Thyroid gland (tissue), 7 donors: ENCODE measurements around a stretch of chr7.

- PRO-cap, 2 experiments: no peak in any of the 2 experiments
- RAMPAGE, long total RNA, 5 experiments: no peak in any of the 5 experiments
Observed at GRCh38 chr7:33422062-33422450, 292.7 kb downstream of the BBS9 start.

- PRO-cap, 2 experiments: no peak in any of the 2 experiments
- RAMPAGE, long total RNA, 5 experiments: no peak in any of the 5 experiments
Observed at GRCh38 chr7:34966048-34966587, 71.2 kb downstream of the DPY19L1 start.

DNA sequence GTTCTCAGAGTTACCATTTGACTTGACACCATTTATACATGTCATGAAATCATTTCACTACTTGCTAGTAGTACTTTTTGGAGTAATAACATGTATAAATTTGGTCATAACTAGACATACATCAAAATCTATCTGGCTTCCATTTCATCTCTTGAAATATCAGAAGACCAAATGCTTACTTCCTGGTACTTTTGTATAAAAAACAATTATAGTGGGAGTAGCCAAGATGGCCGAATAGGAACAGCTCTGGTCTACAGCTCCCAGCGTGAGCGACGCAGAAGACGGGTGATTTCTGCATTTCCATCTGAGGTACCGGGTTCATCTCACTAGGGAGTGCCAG lies 55.4 kb upstream of the DPY19L1 start:
- PRO-cap, 2 experiments: no peak in any of the 2 experiments
- RAMPAGE, long total RNA, 5 experiments: no peak in any of the 5 experiments

- PRO-cap, 2 experiments: no peak in any of the 2 experiments
- RAMPAGE, long total RNA, 5 experiments: no peak in any of the 5 experiments
Observed at GRCh38 chr7:35254632-35255106, 769 bp upstream of the TBX20 start.

DNA sequence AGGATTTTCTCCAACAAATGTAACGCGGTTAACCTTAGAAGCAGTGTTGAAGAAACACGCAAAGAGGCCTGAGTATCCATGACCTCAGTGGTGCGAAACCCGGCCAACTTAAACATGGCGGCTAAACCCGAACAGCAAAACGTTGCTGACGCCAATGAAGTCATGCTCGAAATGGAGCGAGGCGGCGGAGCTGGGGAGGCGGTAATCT lies 178 bp upstream of the SEPTIN7 start:
- PRO-cap, 2 experiments: peak in 2 of 2 experiments; most common minus-strand start position 156 of the sequence (in 2)
- RAMPAGE, long total RNA, 5 experiments: no peak in any of the 5 experiments

- PRO-cap, 2 experiments: no peak in any of the 2 experiments
- RAMPAGE, long total RNA, 5 experiments: no peak in any of the 5 experiments
Observed at GRCh38 chr7:36116444-36116927, 36.6 kb upstream of the EEPD1 start.

DNA sequence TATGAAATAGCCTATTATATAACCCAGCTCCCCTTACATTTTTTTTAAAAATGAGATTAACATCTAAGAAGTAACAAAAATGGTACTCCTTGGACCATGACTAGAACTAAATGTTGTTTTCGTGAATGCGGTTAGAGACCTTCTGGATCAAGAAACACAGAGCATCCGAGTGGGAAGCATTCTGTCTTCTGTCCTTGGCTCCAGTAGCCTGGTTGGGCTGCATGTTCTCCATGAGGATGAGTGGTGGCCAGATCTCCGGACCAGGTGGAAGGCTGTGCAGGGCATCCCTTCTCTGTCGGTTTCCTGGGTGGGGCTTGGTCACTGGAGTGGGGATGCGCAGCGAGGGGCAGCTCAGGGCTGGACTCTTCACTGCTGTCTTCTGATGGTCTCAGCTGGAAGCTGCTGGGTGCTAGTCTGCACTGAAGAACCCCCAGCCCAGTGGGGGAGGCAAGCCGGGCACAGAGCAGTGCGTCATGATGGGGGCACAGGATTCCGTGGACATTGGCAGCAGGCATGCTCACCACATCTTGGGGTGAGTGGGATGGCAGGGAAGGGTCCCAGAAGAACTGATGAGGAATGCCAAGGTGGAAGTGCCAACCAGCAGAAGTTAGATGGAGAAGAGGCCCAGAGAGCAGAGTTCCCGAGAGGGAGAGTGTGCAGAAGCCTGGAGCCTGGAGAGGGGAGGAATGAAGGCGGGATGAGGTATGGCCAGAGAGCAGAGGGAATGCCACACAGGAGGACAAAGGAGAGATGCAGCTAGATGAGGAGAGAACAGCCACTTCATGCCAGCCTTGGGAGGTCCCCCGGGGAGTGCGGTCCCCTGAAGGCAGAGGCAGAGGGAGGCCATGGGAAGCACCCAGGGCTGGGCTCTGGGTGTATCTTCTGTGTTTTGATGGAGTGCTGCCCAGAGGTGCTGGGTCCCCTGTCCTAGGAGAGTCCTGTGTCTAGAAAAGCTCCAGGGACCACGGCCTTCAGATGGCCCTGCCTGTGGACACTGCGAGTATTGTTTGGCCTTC lies 39.9 kb downstream of the EEPD1 start:
- PRO-cap, 2 experiments: no peak in any of the 2 experiments
- RAMPAGE, long total RNA, 5 experiments: no peak in any of the 5 experiments

DNA sequence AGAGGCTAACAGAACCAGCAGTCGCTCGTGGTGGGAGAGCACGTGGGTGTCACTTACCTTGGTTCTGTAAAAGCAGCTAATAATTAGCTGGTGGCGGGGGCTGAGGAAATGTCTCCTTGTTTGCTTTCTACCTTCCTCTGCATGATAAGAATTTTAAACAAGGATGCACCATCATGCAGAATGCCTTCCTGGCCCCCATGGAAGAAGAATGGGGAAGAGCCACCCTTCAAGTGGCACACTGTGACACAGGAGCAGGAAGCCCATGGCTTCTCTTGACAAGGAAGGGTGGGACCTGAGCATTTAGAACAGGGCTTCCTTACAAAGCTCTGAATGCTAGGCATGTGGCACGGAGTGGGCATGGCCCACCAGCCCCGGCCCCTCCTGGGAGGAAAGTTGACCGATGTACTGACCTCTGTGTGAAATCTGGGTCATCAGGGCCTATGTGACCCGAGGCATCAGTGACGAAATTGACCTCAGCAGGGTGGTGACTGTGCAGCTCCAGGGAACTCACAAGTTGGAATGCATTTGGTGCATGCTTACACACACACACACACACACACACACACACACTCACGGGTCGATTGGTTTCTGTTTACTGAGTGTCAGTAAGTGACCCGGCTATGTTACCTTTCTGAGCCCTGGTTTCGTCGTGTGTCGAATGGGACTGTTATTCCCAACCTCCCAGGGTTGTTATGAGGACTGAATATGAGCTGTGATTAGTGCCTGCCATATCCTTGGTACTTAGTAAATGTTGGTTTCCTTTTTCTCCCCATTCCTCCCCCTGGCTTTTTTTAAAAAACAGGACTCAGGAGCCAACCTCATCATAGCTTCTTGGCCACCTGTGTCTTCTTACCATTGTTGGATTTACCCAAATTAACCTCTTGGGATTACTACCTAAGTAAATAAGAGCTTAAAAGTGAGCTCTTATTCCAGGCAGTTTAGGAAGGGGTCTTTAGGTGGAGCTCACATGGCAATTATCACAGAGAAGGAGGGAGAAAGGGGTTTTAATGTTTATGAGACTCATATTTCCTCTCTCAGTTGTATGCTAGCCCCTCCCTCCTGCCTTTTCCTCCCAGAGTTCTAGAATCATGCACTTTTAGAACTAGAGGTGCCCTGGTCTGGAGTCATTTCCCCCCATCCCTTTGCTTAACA lies 94.1 kb downstream of the MATCAP2 start:
- PRO-cap, 2 experiments: no peak in any of the 2 experiments
- RAMPAGE, long total RNA, 5 experiments: no peak in any of the 5 experiments

GRCh38 chr7:36302936-36303883 lies 63.8 kb downstream of the MATCAP2 start:
- PRO-cap, 2 experiments: peak in 1 of 2 experiments; most common minus-strand start chr7:36303264 (in 1)
- RAMPAGE, long total RNA, 5 experiments: no peak in any of the 5 experiments

DNA sequence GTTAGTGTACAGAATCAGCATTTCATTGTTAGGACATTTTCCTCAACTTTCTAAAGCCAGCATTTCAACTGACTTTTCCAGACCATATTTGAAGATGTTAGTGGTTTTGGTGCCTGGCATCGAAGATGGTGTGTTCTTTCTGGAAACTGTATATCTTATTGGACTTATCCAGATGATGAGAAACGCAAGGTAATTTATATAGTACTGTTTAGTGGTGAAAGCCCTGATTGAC lies 53.9 kb downstream of the ANLN start:
- PRO-cap, 2 experiments: no peak in any of the 2 experiments
- RAMPAGE, long total RNA, 5 experiments: no peak in any of the 5 experiments

DNA sequence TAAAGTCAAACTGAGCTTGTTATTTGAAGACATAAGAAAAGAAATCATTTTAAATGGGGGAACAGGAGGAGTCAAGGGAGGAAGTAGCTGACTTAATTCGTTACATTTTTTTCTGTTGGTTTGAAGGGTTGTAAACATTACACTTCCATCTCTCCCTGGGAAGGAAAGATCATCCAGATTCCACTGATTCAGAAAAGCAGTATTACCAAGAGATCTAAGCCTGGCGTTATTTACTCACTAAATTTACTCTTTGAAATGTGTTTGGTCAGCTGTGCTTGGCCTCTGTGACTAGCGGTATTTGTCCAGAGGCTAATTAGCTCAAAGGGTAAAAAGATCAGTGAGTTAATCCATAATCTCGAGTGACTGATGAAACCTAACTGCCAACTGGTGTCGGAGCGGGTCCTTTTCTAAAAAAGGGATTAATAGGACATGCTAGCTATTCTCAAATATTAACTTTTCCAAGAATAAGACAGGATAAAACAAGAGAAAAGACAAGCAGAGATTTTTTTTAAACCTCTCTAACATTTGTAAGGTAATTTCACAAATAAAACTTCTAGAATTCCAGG lies 247.2 kb upstream of the AOAH start:
- PRO-cap, 2 experiments: no peak in any of the 2 experiments
- RAMPAGE, long total RNA, 5 experiments: no peak in any of the 5 experiments

- PRO-cap, 2 experiments: no peak in any of the 2 experiments
- RAMPAGE, long total RNA, 5 experiments: no peak in any of the 5 experiments
Observed at GRCh38 chr7:37344885-37345325, 103.8 kb downstream of the ELMO1 start.

DNA sequence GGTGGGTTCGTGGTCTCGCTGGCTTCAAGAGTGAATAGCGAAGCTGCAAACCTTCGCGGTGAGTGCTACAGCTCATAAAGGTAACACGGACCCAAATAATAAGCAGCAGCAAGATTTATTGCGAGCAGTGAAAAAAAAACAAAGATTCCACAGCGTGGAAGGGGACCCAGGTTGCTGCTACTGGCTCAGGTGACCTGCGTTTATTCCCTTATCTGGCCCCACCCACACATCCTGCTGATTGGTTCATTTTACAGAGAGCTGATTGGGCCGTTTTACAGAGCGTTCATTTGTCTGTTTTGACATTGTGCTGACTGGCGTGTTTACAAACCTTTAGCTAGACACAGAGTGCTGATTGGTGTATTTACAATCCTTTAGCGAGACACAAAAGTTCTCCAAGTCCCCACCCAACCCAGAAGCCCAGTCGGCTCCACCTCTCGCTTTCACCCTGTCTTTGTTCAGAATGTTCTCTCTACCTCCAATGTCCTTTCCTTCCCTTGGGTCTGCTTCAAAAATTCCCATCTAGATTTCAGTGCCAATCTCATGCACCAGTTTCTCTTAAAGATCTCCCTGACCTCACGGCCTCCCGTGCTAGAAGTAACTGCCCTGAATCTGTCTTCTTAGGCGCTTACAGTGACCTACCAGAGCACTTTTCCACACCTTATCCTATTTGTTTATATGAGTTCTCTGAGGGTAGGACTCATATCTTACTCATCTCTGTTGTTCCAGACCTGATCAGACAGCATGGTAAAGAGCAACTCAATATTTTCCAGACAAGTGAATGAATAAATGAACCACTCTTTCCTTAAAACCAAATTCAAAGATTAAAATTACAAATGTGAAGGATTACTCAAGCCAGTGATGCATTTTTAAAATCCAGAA lies 95.0 kb downstream of the ELMO1 start:
- PRO-cap, 2 experiments: peak in 1 of 2 experiments; most common minus-strand start position 176 of the sequence (in 1)
- RAMPAGE, long total RNA, 5 experiments: no peak in any of the 5 experiments

DNA sequence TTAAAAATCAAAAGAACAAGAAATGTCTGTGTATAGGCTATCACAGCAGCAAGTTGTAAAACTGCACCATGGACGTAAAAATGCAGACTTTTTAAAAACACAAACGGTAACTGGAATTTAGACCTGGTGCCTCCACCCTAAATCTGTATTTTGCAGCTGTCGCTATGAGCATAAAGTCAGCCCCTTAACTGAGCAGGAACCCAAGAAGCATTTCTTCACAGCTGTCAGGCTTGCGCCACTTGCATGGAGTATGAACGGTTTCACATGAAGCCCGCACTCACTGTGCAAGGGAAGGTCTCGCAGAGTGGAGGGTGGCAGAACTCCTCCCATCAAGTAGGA lies 58.6 kb downstream of the ELMO1 start:
- PRO-cap, 2 experiments: no peak in any of the 2 experiments
- RAMPAGE, long total RNA, 5 experiments: no peak in any of the 5 experiments

DNA sequence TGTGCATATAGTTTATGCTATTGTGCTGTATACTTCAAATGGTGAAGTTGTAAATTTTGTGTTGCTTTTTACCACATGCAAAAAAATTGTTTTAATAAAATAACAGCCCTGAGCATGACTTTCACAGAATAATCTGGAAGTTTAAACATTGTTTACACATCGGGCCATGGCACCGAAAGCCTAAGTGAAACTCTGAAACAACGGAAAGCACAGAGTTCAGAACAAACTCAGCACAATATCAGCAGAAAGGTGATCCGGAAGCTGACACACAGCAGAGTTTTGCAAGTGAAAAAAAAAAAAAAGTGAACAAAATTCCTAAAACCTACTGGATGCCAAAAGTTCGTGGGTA lies 39.8 kb downstream of the ELMO1 start:
- PRO-cap, 2 experiments: no peak in any of the 2 experiments
- RAMPAGE, long total RNA, 5 experiments: no peak in any of the 5 experiments

- PRO-cap, 2 experiments: no peak in any of the 2 experiments
- RAMPAGE, long total RNA, 5 experiments: no peak in any of the 5 experiments
Observed at GRCh38 chr7:37415657-37416020, 33.0 kb downstream of the ELMO1 start.

GRCh38 chr7:37507987-37508455 lies 59.4 kb upstream of the ELMO1 start:
- PRO-cap, 2 experiments: no peak in any of the 2 experiments
- RAMPAGE, long total RNA, 5 experiments: no peak in any of the 5 experiments

DNA sequence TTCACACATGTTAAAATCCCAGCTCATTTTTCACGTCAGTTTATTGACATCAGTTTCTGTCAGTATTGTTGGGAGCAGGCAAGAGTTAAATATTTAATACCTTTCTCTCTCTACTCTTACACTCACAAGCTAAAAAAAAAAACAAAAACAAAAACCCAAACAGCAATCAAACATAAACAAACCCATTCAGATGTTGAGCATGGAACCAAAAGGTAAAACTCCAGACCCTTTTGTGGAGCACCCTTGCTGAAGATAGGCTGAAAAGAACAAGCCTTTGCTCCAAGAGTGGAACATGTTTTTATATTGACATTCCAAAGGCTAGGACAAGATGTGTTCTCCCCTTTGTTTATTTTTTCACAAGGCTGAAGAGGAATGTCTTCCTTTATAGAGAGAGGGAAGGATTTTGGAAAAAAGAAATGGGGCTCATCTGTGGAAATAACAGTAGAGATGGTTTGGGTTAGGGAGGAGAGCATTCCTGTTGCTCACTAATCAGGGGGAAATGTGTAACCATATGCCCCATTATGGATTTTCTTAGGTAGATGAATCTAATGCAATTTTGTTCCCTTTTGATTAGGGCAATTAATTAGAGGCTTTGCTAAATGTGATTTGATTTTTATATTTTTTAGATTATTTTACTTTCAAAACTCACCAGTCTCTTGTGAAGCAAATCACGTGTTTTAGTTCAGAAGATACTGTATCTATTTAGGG lies 87.2 kb upstream of the ELMO1 start:
- PRO-cap, 2 experiments: peak in 1 of 2 experiments; most common plus-strand start position 444 of the sequence (in 1); most common minus-strand start position 234 of the sequence (in 1)
- RAMPAGE, long total RNA, 5 experiments: no peak in any of the 5 experiments

DNA sequence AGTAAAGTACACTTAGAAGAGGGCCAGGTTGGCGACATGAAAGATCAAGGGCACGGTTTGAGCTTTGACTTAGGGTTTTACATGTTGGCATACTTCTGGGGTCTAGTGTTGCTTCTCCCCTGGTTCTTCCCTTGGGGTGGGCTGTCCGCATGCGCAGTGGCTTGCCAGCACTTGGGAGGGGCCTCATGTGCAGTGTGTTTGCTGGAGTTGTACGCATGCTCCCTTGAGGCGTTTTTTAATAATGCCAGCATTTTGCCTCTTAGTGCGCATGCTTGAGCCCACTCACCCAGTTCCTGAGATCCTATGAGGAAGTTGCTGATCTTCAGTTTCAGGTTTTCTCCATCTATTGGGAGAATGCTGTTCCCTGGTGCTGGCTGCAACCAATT lies 113.5 kb upstream of the GPR141 start:
- PRO-cap, 2 experiments: no peak in any of the 2 experiments
- RAMPAGE, long total RNA, 5 experiments: no peak in any of the 5 experiments

DNA sequence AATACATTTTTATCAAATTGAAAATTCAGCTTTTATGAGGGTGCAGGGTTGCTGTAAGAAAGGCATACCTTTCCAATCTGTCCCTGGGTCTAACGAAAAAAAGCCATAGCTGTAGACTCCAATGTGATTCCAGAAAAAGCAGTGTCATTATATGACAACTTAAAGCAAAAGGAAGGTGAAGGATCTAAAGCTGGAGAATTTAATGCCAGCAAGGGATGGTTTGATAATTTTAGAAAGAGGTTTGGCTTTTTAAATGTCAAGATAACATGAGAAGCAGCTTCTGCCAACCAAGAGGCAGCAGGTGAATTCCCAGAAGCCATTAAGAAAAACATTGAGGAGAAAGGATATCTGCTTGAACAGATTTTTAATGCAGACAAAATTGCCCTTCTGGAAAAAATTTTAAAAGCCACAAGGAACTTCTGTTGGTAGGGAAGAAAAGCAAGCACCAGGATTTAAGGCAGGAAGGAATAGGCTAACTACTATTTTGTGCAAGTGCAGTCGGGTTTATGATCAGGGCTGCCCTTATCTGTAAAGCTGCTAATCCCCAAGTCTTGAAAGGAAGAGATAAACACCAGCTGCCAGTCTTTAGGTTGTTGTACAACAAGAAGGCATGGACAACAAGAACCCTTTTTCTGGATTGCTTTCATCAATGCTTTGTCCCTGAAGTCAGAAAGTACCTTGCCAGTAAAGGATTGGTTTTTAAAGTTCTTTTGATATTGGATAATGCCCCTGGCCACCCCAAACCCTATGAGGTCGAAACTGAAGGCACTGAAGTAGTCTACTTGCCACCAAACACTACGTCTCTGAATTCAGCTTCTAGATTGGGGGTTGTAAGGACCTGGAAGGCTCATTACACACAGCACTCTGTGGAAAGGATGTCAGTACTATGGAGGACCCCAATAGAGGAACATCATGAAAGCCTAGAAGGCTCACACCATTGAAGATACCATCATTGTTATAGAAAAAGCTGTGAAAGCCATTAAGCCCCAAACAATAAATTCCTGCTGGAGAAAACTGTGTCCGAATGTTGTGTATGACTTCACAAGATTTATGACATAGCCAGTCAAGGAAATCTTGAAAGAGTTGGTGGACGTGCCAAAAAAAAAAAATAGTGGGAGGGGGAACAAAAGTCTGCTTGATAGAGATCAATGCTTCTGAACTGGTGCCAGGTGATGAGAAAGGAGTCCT lies 40.7 kb downstream of the RALA start:
- PRO-cap, 2 experiments: no peak in any of the 2 experiments
- RAMPAGE, long total RNA, 5 experiments: no peak in any of the 5 experiments